Placental epithelial cell (primary cell): ENCODE measurements around a stretch of chr19.

GRCh38 chr19:1873445-1874432 lies 10.4 kb upstream of the KLF16 start:
- CAGE, long polyA plus RNA, result no peak

DNA sequence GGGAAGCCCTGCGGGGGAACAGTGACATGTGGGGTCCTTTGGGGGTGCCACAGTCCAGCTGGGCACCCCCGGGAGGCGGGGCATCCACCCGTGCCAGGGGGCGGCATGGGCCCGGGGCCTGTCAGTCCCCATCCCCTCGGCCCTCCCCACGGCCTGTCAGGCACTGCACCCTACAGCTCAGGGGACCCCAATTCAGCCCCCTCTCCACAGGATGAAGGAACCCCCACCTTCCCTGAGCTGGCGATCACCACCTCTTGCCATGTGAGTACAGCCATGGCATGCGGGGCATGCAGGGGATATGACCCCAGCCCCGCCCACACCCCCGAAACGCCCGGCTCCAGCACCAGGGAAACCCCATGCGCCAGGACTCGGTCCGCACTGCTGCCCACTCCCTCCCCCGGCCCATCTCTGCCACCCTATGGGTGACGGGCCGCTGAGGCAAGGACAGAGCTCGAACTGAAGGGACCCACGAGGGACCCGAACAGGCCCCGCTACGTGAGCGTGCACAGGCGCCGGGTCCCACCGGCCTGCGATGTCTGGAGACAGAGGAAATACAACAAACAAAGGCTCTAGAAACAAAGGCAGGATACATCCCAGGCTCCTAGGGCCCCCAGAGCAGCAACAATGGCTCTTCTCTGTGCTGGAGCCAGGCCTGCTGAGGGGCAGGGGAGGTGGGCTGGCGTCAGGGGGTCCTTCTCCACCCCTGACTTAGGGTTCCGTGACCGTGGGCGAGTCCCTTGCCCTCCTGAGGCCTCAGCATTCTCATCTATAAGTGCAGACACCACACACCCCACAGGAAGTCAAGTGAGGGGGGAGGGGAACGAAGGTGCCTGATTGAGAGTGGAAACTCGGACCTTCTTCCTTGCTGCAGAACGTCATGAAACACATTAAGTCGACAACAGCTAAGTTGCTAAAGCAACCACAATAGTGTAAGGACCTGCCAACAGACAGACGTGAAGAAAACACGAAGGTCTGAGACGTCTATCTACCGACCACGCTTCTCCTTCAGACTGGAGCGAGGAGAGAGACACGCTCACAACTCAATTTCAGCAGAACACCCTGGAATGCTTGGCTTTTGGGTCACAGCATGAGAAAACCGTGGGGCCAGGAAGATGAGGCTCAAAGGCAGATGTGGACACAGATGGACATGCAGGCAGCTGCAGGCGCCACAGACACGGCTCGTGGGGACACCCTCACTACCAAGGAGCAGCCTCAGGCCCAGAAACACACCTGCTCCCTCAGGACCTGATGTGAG lies 3.1 kb downstream of the ABHD17A start:
- CAGE, long polyA plus RNA, result no peak

- CAGE, long polyA plus RNA, result no peak
Observed at GRCh38 chr19:1883689-1884677, 1.3 kb downstream of the ABHD17A start.

DNA sequence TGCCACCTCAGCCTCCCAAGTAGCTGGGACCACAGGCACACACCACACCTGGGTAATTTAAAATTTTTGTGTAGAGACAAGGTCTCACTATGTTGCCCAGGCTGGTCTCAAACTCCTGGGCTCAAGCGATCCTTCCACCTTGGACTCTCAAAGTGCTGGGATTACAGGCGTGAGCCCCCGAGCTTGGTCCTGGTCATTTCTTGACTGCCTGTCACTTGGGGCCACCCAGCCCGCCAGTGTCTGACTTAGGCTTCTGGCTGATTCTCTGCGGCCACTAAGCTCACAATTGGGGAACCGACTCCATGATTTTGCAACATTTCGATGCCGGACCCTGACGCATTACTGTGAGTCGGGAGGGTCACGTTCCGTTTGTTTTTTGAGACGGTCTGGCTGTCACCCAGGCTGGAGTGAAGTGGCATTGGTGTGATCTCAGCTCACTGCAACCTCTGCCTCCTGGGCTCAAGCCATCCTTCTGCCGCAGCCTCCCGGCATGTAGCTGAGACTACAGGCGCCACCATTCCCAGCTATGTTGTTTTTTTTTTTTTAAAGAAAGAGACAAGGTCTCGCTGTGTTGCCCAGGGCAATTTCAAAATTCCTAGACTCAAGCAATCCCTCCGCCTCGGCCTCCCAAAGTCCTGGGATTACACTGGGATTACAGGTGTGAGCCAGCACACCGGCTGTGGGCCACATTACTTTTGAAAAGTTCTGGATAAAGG lies 3.3 kb upstream of the ADAT3 start:
- CAGE, long polyA plus RNA, result no peak

DNA sequence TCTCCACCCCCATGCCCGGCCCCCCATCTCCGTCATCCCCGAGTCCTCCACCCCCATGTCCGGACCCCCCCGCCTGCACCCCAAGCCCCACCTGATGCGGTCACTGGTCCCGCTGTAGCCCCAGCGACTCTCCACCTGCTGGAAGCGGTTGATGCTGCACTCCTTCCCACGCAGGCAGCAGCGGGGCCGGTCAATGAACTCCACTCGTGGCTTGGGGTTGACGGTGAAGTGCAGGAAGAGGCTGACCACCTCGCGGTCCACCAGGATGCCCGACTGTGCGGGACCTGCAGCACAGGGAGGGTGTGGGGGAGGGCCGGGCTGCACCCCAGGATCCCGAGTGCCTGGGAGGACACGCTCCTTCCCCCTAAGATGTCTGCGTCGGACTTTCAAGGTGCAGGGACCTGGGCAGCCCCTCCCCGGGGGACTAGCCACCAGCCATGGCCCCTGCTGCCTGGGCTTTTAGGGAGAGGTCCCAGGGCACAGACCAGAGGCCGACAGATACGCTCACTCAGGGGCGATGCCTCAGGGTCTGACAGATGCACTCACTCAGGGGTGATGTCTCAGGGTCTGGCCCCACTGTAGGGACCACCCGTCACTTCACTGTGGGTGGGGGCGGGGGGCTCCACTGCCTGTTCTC lies 28.0 kb downstream of the BTBD2 start:
- CAGE, long polyA plus RNA, result no peak

GRCh38 chr19:2180256-2180754 lies 16.6 kb downstream of the DOT1L start:
- CAGE, long polyA plus RNA, result no peak

DNA sequence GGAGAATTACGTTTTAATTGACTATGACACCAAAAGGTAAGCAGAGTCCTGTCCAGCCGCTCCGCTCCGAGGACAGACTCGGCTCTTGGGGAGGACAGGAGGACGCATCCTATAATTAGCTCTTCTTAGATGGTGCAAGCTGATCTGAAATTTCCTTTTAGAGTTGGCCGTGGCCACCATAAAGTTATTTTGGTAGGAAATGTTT lies 22.1 kb downstream of the DOT1L start:
- CAGE, long polyA plus RNA, result no peak

DNA sequence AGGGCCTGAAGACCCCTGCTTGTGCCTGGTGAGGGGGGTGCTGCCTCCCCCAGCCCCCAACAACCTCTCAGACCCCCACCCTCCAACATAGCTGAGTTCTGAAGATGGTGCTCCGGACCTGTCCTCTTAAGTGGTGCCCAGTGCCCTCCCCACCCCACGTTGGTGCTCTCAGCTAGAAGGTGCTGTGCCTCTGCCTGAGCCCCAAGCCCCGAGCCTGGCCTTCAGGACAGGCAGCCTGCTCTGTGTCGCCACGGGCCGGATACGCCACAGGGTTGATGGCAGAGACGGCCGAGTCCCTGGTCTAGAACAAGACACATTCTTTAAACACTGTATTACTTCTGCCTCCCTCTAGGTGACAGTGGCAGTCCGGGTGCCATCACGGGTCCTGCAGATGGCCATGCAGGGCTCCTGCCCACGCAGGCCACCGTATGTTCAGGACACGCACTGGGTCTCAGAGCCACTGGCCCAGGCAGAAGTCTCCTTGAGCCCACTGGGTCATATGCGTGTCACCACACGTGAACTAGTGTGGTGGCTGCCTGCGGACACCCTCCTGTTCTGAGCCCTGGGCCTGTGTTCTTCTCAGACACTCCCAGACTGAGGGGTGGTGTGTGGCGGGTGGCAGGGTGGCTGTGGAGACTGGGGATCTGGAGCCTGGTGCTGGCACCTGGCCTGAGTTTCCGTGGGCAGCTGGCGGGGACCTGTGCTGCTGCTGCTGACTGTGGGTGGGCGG lies 4.5 kb downstream of the PLEKHJ1 start:
- CAGE, long polyA plus RNA, result no peak

DNA sequence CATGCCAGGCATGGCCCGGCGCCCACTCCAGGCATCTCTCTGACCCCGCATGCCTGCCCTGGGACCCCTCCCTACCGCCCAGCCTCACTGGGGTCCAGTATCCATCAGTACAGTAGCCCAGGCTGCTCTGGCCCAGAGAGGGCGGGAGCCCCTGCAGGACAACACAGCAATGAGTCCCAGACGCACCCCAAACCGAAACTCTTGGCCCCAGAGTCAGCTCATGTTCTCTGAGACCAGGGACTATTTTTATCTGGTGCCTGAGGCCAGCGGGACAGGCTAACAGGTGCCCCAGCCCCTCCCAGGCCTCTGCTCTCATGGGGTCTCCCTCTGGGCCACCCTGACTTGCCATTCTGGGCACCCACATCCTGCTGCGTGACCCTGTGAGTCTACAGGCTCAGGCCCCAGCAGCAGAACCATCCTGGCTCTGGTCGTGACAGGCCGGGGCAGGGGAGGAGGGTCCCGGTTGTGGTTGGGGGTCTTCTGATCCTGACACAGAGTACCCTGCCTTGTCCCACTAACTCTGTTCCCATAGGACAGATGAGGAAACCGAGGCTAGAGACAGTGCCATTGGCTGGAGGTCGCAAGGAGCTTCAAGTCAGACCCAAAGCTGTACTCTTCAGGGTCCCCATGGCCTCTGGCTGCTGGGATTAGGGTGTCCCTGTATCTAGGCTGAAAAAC lies 600 bp downstream of the JSRP1 start:
- CAGE, long polyA plus RNA, result no peak

GRCh38 chr19:2302189-2302872 lies 5.6 kb downstream of the LINGO3 start:
- CAGE, long polyA plus RNA, result no peak

DNA sequence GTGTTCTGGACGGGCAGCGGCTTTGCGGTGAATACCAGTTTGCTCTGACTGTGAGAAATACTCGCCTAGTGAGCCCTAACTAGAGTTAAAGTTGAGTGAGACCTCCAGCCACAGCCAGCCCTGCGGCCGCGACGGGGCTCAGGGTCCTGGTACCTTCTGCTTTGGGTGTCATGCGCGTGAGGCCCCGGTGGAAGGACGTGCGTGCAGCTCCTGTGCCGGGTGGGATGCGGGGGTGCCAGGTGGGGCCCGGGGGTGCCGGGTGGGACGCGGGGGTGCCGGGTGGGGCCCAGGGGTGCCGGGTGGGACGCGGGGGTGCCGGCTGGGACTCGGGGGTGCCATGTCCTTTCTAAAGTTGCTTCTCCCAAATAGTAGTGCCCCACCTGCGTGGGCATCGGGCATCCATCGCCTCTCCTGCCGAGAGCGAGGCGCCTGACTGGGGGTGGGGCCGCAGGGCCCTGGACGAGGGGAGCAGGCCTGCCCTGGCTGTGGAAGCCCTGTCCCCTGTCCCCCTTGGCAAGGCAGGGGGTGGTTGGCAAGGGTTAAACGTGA lies 8.4 kb upstream of the TMPRSS9 start:
- CAGE, long polyA plus RNA, result no peak

- CAGE, long polyA plus RNA, result no peak
Observed at GRCh38 chr19:2512751-2513340, 36.9 kb downstream of the GADD45B start.

- CAGE, long polyA plus RNA, result no peak
Observed at GRCh38 chr19:2533605-2534011, 57.7 kb downstream of the GADD45B start.

GRCh38 chr19:2540475-2541333 lies 64.8 kb downstream of the GADD45B start:
- CAGE, long polyA plus RNA, result no peak

DNA sequence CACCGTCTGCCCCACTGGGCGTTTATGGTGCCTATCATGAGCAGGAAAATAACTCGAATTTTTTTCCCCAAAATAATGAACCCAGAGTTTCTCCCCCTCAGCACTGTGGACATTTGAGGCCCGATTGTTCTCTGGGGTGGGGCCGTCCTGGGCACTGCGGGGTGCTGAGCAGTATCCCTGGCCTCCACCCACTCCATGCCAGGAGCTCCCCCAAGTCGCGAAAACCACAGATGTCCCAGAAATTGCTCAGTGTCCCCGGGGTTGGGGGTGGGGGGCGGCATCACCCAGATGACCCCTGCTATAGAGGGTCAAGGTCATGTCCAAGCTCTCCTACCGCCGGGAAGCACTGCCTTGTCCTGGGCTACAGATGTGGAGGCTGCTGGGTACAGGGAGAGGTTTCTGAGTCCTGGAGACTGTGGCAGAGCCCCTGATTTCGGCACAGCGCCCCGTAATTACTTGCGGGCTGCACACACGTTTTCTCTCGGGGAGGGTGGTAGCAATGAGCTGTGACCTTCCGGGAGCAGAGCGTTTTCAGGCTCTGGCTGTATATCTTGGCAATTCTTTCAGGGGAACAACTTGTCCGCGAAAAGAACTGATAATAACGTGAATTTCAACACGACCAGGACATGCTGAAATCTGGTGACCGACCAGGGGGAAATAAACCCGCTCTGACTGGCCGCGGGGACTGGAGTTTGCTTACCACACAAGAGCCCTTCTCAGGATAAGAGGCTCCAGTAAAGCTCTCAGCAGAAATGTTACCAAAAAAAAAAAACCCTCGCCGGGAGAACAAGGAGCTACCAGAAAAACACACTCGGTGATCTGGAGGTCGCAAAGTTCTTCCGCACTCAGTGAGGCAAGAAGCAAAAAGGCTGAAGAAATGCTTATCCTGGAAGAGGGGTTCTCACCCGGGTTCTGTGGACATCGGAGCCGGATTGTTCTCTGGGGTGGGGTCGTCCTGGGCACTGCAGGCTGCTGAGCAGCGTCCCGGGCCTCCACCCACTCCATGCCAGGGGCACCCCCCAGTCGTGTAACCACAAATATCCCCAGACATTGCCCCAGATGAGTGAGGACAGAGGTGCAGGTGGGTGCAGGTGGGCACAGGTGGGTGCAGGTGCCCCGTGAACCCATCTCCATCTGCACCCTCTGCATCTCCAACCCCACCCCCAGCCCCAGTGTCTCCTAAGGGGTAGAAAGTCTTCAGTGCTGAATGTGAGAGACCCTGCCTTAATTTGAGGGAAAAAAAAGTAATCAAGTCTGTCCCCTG lies 67.9 kb downstream of the GNG7 start:
- CAGE, long polyA plus RNA, result no peak

DNA sequence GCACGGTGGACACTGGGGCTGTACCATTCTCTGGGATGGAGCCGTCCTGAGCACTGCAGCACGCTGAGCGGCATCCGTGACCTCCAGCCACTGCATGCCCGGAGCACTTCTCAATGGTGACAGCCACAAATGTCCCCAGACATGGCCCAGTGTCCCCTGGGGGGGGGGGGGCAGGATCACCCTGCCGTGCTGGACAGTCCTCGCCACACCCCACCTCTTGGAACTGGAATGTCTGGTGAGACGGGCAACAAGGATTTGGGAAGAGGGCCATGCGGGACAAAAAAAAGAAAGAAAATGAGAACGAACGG lies 37.3 kb downstream of the GNG7 start:
- CAGE, long polyA plus RNA, result no peak

GRCh38 chr19:2700616-2701039 lies 1.9 kb downstream of the GNG7 start:
- CAGE, long polyA plus RNA, result no peak

- CAGE, long polyA plus RNA, result no peak
Observed at GRCh38 chr19:2796737-2797146, 11.4 kb downstream of the THOP1 start.

- CAGE, long polyA plus RNA, result no peak
Observed at GRCh38 chr19:2811702-2812436, 7.8 kb upstream of the ZNF554 start.

DNA sequence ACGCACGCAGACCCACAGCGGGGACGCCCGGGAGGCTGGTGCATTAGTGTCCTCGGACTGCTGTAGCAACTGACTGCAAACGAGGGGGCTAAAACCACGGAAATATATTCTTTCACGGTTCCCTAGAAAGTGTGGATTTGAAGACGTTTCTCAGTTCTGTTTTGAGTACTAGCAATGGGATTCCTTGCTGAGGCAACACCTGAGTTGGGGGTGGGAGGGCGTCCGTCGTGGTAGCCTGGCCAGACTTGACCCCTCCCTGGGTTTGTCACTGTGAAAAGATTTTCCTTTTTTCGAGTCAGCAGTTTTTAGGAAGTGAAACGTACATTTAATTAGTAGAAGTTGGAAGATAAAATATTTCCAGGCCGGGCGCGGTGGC lies 1.1 kb downstream of the ZNF555 start:
- CAGE, long polyA plus RNA, result no peak